Helper T cell (primary cell): Measurements from ENCODE around the genes RPL38, CD300A and CD300LD.

DNA sequence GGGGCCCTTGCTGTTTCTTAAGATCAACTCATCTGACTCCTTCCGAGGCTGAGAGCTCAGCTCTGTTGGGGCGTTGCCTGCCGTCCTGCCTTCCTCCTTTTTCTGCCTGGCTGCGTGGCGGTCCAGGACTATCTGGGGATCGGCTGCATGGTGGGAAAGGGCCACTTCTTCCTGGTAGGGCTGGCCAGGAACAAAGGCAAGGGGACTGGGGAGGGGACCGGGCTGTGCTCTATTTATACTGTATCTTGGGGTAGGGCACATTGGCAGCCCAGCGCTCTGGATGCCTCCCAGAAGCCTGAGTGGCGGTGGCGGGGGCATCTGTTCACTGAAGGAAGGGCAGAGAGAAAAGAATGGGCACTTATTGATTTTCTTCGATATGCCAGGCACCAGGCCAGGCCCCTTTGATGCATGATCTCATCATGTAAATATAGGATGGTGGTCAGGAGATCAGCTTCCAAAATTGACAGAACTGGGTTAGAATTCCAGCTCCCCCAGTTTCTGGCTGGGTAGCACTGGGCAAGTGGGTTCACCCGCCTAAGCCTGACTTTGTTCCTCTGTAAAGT, 103.4 kb upstream of the SDK2 start:
- PRO-cap, 2 experiments = no peak in any of the 2 experiments

DNA sequence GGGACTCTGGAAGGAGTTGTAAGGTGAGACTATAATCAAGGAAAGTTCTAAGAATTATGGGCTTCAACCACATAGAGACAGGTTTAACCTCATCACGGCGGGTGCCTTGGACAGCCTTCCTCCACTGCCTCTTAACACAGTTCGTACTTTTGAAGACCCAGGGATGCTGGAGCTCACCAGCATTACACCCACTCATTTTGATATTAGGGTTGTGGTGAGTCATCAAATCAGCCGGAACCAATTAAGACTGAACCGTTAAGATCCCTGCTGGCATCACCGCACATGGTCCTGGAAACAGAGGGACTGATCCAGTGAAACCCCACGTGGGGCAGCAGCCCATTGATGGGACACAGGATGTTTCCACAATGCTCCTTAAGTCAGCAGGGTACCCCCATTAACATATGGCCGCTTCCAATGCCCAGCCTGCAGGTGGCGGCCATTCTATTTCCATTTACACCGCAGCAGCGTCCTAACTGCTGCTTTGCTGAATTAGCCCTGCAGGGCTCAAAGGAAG, 176.6 kb upstream of the SDK2 start:
- PRO-cap, 2 experiments = no peak in any of the 2 experiments

DNA sequence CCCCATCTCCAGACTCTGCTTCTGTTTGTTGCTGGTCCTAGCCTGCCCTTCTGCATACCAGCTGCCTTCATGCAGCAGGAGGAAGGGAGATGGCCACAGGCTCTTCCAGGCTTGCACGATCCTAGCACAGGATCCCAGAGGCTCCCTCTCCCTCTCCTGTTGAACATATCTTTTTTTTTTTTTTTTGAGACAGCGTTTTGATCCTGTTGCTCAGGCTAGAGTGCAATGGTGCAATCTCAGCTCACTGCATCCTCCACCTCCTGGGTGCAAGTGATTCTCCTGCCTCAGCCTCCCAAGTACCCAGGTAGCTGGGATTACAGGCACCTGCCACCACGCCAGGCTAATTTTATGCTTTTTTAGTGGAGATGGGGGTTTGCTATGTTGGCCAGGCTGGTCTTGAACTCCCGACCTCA, 25.3 kb upstream of the RPL38 start:
- PRO-cap, 2 experiments = no peak in any of the 2 experiments

GRCh38 chr17:74203148-74203829, at the start of gene RPL38:
TSS of gene RPL38 (plus strand) at chr17:74203678.
- PRO-cap, 2 experiments = peak in 2 of 2 experiments; most common plus-strand start chr17:74203679 (in 2)

GRCh38 chr17:74210187-74210813, 3.1 kb upstream of the TTYH2 start:
- PRO-cap, 2 experiments = no peak in any of the 2 experiments

- PRO-cap, 2 experiments = no peak in any of the 2 experiments
Observed at GRCh38 chr17:74212000-74212431, 1.4 kb upstream of the TTYH2 start.

DNA sequence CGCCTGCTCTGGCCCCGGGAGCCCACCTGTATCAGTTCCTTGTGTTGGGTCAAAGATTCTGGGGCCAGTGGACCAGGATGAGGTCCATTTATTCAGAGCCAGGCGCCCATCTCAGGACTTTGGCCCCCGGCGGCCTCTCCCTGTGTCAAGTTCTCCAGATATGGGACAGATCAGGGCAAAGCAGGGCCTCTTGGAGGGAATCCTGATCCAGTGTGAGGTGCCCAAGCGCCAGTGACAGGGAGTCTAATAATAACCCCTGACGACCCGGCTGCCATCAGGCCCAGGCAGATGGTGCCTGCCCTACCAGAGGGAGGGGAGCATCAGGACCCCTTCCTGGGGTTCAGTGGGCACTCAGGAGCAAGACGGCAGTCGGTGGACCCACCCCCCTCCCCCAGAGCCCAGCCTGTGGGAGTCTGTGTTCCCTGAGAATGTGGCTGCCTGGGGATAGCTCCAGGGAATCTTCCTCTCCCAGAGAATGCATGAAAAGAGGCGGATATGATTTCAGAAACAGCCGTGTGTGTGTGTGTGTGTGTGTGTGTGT, 1.4 kb downstream of the TTYH2 start:
- PRO-cap, 2 experiments = no peak in any of the 2 experiments

DNA sequence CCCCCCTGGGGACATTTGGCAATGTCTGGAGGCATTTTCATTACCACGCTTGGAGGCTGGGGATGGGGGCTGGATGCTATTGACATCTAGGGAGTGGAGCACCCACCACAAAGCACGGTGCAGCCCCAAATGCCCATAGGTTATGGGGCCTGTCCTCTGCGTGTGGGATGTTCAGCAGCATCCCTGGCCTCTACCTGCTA, 17.9 kb upstream of the DNAI2 start:
- PRO-cap, 2 experiments = no peak in any of the 2 experiments

- PRO-cap, 2 experiments = no peak in any of the 2 experiments
Observed at GRCh38 chr17:74426395-74426814, 5.5 kb upstream of the GPRC5C start.

DNA sequence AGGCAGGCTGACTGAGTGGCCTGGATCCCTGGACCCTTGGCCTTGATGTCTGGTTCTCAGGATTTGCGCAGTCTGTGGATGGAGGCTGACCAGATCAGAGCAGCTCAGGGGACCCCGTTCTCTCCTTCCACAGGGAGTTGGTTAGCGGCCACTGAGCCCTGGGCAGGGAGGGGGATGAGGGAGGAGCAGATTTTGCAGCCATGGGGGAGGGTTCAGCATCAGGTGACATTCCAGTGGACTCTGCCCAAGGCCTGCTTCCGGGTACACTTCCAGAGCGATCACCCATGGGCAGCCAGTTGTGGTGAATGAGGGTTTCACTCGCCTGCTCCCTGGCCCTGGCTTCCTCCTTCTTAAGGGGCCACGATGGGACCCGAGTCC, 4.9 kb upstream of the GPRC5C start:
- PRO-cap, 2 experiments = no peak in any of the 2 experiments

- PRO-cap, 2 experiments = no peak in any of the 2 experiments
Observed at GRCh38 chr17:74439722-74440866, 8.2 kb downstream of the GPRC5C start.

DNA sequence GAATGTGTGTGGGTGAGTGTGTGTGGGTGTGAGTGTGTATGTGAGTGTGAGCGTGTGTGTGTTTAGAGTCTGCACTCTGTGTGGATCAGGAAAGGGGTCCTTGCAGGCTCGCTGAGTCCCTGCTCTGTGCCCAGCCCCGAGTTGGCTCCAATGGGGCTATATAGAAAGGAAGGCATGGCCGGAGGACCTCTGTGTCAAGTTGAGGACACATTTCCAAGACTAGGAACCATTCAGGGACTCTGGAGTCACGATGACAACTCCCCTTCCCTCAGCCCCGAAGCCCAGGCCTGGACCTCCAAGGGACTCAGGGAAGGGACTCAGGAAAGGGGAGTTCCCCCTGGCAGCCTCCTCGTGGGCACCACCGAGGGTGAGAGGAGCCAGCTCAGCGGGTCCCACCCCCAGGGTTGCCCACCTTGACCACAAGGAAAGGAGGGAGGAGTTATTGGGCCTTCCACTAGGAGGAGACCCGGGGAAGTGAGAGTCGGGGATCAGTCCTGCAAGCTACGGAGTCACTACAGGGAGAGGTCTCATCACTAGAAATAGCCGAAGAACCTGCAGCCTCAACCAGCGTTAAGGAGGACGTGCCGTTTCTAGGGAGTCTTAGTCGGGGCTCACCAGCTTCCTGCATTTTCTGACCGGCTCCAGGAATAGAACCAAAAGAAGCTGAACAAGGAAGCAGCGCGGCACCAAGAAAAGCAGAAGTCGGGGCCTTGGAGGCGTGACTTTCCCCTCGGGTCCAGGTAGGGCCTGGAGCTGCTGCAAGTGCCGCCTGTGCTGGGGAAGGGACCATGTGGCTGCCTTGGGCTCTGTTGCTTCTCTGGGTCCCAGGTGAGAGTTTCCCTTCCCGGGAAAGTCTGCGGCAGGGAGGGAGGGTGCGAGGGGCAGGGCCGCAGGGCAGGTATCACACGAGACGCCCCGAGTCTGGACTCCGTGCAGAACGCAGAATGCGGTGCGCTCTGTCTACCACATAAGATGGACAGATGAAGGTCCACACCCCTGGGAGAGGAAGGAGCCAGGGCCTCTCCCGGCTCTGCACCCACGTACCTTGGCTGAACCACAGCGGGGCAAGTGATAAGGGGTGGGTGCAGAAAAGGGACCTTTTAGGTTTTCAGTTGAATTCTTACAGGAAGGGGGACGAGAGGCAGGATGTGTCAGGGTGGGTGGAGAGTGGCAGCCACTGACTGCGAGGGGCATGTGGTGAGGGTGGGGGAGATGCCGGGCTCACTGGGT, at the start of gene CD300A:
Gene CD300A, plus strand, starts transcription at position 719 of the 1,230 bp plus-strand sequence.
- PRO-cap, 2 experiments = peak in 2 of 2 experiments; most common plus-strand start position 1,130 of the sequence (in 1); most common minus-strand start position 1,073 of the sequence (in 2)

DNA sequence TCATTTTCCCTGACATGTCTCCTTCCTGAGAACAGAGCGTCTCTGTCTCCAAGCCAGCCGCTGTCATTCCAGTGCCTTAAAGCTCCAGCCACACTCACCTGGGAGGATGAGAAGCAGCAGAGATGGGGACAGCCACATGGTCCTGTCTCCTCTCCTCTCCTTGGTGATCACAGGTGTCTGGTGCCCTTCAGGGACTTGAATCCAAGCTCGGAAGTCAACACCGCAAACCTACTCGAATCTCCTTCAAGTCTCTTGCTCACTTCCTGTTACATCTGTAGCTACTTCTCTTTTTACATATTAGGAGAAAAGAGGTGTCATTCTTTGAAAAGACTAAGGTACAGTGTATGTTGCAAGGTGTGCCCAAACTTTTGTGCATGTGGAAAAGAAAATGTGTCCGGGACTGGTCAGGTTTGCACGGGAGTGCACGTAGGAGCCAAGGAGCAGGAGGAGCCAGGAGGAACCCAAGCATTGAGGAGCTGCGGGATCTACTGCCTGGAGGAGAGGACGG, at the start of gene CD300LD:
Gene CD300LD, minus strand, starts transcription at position 219 of the 508 bp plus-strand sequence.
- PRO-cap, 2 experiments = no peak in any of the 2 experiments

DNA sequence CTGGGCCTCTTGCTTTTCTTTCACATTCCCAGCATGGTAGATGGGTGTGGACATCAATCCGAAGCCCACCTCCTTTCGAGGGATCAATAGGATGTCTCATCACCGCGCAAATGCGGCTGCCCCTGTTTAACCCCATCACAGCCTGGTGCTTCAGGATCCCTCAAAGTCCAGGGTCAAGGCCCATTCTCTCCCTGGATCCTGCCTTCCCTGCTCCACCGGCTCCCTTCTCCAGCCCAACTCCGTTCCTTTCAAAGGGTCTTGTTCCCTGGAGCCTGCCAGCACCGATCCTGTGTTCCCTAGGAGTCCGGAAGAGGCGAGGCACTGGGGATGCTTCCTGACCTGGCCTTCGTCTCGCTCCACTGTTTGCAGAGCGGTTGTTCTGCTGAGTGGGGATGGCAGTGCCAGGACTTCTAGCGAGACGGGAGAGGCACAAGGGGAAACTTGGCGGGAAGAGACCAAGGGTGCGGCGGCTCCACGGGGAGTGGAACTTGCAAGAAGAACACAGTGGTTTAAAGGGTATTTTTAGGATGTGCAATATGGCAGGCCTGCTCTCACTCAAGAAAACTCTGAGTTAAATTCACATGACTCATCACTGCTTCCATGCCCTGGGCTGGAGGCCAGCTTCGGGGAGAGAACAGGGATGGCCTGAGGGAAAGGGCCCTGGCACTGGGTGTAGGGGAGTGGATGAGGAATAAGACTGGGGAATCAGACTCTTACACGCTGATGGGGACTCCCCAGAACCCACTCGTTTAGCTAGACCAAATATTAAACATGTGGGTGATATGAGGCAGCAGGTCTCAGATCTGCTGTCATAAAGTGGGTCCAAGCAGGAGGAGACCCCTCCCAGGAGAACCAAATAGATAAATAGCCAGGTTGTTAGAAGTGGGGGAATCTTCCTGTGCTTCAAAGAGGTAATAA, 13.2 kb upstream of the CD300LD start:
- PRO-cap, 2 experiments = no peak in any of the 2 experiments

DNA sequence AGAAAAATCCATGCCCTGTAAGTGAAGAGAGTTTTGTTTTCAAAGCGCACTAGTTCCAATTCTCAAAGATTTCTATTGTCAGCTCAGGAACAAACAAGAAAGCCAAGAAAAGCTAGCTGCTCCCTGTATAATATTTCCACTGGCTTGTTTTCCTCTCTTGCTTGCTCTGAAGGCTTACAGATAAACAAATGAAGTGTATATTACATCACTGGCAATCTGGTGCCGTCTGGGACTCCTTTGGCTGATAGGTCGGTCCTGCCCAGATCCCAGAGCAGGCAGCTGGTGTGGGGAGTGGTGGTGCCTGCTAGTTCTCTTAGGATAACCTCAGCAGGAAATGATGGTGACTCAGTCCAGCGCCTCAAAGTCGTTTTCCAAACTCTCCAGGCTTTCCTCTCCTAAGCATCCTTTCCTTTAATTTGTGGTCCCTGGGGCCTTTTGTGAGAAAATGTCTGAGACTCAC, 35.2 kb downstream of the CD300LF start:
- PRO-cap, 2 experiments = no peak in any of the 2 experiments

- PRO-cap, 2 experiments = no peak in any of the 2 experiments
Observed at GRCh38 chr17:74746812-74747423, 1.5 kb upstream of the NHERF1 start.

DNA sequence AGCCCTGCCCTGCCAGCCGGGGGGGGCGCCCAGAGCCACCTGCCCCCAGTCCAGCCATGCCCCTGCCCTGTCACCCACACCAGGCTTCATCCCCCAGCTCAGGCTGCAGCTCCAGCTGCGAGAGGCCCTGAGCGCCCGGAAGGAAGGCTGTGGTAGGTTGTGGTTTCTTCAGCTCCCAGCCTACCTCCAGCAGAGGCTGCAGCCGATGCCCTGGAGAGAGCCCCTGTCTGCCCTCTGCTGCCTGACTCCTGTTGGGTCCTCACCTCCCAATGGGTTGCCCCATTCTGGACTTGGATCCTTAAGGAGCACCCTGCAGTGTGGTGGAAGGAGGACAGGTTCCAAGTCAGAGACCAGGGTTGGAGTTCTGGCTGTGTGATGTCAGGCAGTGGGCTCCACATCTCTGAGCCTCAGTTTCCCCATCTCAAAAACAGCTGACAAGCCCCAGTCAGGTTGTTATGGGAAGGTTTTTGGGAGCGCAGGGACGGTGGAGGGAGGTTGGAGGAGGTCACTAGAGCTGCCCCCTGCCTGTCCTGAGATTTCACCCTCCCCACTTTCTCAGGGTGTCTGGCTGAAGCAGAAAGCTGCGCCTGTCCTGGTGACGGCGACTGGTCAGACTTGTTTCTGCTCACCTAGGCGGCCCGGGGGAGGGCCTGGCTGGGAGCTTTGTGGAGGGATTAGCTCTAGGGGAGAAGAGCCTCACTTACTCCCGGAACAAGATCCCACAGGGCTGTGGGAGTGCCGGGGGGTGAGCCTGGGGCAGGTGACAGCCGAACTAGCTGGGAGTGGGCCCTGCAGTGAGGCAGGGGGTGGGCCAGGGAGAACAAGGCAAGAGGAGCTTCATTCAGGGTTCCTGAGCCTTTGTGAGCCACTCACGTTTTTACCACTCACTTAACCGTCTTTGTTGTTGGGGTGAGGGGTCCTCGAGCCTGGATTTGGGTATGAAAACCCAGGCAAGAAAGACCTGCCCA, 11.3 kb downstream of the NHERF1 start:
- PRO-cap, 2 experiments = no peak in any of the 2 experiments

GRCh38 chr17:74772618-74773270, 3.4 kb downstream of the NAT9 start:
- PRO-cap, 2 experiments = no peak in any of the 2 experiments

DNA sequence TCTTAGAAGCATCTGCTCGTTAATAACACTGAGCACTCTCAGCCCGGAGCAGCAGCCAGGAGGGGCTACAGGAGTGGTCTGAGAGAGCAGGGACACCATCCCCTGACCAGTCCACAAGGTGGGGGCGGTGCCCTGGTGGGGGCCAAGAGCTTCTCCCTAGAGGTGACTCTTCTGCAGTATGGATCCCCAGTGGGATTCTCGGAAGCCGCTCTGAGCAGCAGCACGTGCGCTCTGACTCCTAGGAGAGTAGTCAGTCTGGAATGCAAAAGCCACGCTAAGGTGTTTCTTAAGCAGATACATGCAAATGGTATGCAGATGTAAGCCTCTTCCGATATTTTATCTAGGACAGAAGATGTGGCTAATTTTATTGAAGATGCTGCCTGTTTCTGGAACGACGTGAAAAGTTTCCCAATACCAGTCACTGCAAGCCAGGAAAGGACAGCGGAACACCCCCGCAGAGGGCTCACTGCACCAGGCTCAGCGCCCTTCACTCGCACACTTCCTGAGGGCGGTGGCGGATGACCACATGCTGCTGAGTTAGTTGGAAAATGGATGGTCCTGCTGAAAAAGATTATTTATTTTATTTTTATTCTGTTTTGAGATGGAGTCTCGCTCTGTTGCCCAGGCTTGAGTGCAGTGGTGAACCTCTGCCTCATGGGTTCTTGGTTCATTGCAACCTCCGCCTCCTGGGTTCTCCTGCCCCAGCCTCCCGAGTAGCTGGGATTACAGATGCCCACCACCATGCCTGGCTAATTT, 10.2 kb downstream of the FADS6 start:
- PRO-cap, 2 experiments = no peak in any of the 2 experiments

DNA sequence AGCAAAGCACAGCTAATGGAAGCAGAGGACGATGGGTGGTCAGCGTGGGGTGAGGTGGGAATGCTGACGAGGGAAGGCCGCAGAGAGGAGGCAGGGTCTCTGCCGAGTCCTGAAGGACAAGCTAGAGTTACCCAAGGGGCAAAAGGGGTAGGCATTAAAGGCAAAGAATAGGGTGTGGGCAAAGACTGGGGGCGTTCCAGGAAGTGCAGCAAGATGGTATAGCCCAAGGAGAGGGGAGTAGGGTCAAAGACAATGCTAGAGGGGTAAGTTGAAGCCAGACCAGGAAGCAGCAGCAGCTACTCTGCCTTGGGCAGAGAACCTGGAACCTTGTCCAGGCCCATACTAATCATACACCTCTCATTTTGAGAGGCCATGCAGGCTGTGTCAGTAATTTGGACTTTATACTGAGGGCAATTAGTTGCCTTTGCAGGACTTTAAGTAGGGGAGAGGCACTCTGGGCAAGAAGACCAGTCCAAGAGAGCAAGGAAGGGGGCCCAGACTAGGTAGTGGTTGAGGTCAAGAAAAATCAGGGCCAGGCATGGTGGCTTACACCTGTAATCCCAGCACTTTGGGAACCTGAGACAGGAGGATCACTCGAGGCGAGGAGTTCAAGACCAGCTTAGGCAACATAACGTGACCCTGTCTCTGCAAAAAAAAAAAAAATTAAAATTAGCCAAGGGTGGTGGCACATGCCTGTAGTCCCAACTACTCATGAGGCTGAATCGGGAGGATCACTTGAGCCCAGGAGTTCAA, 2.8 kb downstream of the OTOP3 start:
- PRO-cap, 2 experiments = no peak in any of the 2 experiments